ENCODE data around the gene NDUFB2.

DNA sequence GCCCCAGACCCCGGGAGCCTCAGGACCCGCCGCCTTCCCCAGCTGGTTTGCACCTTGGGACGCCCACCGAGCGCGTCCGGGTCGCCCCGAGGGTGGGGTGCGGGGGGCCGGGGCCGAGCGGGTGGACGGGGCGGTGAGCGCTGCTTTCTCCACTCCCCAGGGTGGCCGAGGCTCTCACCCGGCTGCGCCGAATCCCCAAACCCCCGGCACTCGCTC lies 846 bp downstream of the UBN2 start:
- RRBS: under 1% methylated on average over 16 of the region's 23 CpGs
CAGE:
- cytosol, long polyA plus RNA: no peak
- long polyA plus RNA: no peak
- nucleus, long polyA plus RNA: no peak

GRCh38 chr7:139403440-139403920 lies 43.8 kb downstream of the LUC7L2 start:
- RRBS: no CpG with 5 or more reads among the region's 3 CpGs
CAGE:
- cytosol, long polyA plus RNA: no peak
- long polyA plus RNA: no peak
- nucleus, long polyA plus RNA: no peak

- RRBS: no CpG with 5 or more reads among the region's 6 CpGs
CAGE:
- cytosol, long polyA plus RNA: no peak
- long polyA plus RNA: no peak
- nucleus, long polyA plus RNA: no peak
Measured at GRCh38 chr7:139406888-139407560, 47.3 kb downstream of the LUC7L2 start.

GRCh38 chr7:139566282-139566949 lies 42.9 kb downstream of the CLEC2L start:
- RRBS: 87% methylated on average over 3 of the region's 11 CpGs
CAGE:
- cytosol, long polyA plus RNA: start-site peak on the minus strand at chr7:139566666-139566725, 22 and 18 reads in 2 replicates
- long polyA plus RNA: start-site peak on the minus strand at chr7:139566664-139566743, 17 and 20 reads in 2 replicates
- nucleus, long polyA plus RNA: no peak

- RRBS: no CpG with 5 or more reads among the region's 10 CpGs
CAGE:
- cytosol, long polyA plus RNA: no peak
- long polyA plus RNA: no peak
- nucleus, long polyA plus RNA: no peak
Measured at GRCh38 chr7:139683246-139683705, 94.5 kb downstream of the HIPK2 start.

DNA sequence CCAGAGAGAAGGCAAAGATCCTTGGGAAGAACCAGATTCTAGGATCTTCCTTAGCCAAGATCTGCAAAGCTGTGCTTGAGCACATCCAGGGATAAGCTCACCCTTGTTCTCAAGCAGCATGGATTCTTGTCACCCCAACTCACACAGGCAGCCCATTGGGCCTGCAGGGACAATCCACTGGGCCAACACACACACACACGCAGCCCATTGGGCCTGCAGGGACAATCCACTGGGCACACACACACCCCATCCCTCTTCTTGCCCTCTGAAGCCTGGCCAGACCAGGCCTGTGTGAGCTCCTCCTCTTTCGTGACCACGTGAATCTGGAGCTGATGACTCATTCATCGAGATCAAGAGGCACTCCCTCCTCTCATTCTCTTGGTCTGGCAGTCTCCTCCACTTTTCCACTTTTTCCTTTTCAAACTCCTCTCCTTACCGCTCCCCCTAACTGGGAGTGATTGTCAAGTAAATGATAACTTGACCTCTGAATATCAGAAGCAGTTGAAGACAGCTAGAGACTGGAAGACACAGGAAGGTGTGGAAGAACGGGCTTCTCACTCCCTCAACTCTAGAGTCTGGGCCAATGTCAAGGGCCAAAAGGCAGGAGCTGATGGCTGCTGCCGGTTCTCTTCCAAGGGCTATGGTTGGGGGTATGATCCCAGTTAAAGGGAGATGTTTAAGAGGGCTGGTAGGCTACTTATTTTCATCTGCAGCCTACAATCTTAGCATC lies 89.7 kb downstream of the HIPK2 start:
- RRBS: no CpG with 5 or more reads among the region's 7 CpGs
CAGE:
- cytosol, long polyA plus RNA: no peak
- long polyA plus RNA: no peak
- nucleus, long polyA plus RNA: no peak

DNA sequence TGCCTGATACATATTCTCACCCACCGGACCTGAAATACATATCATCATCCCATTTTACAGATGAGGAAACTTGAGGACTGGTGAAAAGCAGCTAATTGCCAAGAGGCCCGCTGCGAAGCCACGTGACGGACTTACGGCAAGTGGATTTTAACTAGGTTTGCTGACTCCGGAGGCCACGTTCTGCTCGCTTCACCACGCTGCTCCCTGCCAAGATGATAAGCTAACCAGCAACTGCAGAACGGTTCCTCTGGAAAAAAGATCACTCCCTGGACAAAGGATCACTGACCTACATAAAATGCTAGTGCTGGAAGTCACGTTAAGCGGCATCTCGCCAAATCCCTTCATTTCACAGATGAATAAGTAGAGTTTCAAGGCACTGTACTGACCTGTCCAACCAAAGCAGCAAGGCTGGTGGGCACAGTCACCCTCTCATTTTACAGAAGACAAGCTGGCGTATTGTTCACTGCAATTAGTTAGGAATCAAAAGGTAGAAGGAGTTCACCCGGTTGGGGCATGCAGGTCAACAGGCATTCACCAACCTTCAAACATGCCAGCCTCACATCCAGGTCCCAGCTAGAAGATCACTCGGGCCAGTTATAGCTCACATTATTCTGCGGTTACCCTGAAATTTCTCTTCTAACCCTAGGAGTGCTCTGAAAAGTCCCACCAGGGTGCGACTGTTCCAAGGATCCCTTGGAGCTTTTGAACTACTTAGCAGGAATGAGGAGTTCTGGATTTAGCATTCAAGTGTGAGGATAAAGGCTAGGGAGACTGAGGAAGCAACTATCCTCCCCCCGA lies 33.0 kb downstream of the HIPK2 start:
- RRBS: 95% methylated on average over 1 of the region's 20 CpGs
CAGE:
- cytosol, long polyA plus RNA: no peak
- long polyA plus RNA: no peak
- nucleus, long polyA plus RNA: no peak

GRCh38 chr7:139778426-139778884 lies 657 bp upstream of the HIPK2 start:
- RRBS: 2% methylated on average over 17 of the region's 31 CpGs
CAGE:
- cytosol, long polyA plus RNA: no peak
- long polyA plus RNA: no peak
- nucleus, long polyA plus RNA: no peak

DNA sequence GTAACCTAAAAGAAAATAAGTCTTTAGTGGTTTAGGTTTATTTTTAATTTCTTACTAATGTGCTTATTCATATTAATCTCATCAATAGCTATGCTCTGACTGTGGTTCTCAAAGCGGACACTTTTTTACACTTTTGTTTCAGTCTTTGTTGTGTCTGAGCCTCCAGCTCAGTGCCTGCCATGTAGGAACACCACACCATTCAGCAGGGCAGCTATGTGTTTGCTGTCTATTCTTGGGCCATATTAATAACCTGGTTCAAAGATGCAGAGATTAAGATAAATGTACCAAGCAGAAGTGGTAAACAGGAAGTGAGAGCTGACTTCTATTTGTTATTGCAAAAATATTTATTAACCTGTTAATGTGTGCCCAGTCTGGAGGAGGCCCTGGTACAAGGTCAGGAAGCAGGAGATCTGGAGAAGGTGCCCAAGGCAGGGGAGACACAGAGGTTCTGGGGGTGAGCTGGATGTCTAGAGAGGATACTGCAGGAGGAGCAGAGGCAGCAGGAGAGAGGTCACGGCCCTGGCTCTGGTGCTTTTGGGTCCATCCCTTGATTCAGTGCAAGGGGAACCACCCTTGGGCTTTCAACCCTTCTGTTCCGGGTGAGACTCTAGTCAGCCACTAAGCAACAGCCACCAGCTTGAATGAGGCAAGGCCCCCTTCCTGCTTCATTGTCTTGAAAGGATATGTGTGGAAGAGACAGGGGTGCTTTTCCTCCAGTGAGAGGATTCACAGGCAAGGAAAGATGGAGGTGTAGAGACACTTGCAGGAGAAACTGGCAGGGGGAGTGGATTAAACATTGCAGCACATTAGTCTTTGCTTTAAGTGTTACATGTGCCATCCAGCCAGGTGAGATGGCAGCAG lies 1.9 kb downstream of the TBXAS1 start:
- RRBS: no CpG with 5 or more reads among the region's 3 CpGs
CAGE:
- cytosol, long polyA plus RNA: no peak
- long polyA plus RNA: no peak
- nucleus, long polyA plus RNA: no peak

DNA sequence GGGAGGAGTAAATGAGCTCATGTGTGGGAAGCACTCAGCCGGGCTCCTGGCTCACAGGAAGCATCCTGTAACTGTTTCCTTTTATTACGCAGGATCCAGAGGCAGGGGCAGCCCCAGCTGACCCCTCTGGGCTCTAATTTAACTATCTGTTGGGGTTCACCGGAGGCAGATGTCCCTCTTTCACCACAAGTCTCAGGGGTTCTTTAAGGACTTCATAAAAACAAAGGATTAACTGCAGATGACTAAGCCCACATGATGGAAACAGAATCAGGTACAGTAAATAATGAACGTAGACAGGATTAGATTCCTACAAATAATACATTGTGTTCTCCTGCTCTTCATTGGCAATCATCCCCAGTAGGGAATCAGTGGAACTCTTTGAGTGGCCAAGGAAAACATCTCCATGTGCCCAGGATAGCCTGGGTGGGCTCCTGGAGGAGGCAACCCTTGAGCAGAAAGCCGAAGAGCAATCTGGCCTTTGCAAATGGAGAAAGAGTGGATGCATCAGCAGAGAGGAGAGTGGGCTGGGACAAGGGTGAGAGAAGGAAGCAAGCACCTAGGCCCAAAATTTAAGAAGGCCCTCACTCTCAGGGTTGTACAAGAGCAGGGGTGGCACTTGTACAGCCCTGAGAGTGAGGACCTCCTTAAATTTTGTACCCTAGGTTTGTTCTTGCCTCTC lies 24.6 kb downstream of the TBXAS1 start:
- RRBS: no CpG with 5 or more reads among the region's 5 CpGs
CAGE:
- cytosol, long polyA plus RNA: no peak
- long polyA plus RNA: no peak
- nucleus, long polyA plus RNA: no peak

- RRBS: no CpG with 5 or more reads among the region's 5 CpGs
CAGE:
- cytosol, long polyA plus RNA: no peak
- long polyA plus RNA: no peak
- nucleus, long polyA plus RNA: no peak
Measured at GRCh38 chr7:139860027-139860808, 31.2 kb downstream of the TBXAS1 start.

- RRBS: no CpG with 5 or more reads among the region's 10 CpGs
CAGE:
- cytosol, long polyA plus RNA: no peak
- long polyA plus RNA: no peak
- nucleus, long polyA plus RNA: no peak
Measured at GRCh38 chr7:139875656-139876288, 46.7 kb downstream of the TBXAS1 start.

DNA sequence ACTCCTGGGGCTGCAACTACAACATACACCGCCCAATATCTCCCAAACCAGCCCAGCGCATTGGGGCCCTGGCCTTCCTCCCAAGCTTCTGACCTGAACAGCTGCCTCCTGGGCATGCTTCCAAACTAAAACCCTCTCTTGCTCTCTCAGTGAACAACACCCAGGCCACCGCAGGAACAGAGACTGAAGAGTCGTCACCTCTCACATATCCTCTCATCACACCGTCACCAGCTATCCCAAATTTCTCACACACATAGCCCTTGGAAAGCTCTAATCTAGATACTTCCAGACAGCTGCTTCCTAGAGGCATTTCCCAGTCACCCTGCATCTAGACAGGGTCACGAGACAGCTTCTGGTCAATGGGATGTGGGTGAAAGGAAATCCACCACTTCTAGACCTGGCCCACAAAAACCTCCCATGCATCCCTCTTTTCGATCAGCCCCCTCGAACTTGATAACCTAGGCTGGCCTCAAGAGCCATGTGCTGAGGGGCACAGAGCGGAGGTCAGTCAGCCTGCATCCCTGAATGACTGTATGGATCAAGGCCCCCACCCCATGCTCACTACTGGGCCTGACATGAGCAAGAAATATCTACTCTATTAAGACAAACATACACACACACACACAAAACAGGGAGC lies 1.8 kb downstream of the PARP12 start:
- RRBS: no CpG with 5 or more reads among the region's 9 CpGs
CAGE:
- cytosol, long polyA plus RNA: no peak
- long polyA plus RNA: no peak
- nucleus, long polyA plus RNA: no peak

DNA sequence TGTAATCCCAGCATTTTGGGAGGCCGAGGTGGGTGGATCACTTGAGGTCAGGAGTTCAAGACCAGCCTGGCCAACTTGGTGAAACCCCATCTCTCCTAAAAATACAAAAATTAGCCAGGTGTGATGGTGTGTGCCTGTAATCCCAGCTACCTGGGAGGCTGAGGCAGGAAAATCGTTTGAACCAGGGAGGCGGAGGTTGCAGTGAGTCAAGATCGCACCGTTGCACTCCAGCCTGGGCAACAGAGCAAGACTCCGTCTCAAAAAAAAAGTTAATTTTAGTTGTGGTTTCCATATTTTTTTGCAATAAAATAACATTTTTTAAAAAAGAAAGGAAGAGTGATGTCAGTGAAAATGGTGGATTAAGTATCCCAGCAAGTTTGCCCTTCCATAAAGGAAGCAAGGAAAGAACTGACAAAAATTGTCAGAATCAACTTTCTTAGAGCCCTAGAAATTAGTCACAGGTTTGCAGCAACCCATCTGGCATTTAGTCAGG lies 2.4 kb upstream of the PARP12 start:
- RRBS: no CpG with 5 or more reads among the region's 6 CpGs
CAGE:
- cytosol, long polyA plus RNA: no peak
- long polyA plus RNA: no peak
- nucleus, long polyA plus RNA: no peak

GRCh38 chr7:140170280-140170724 lies 6.5 kb downstream of the KDM7A start:
- RRBS: no CpG with 5 or more reads among the region's 3 CpGs
CAGE:
- cytosol, long polyA plus RNA: no peak
- long polyA plus RNA: no peak
- nucleus, long polyA plus RNA: no peak

GRCh38 chr7:140199988-140200629 lies 23.3 kb upstream of the KDM7A start:
- RRBS: no CpG with 5 or more reads among the region's 10 CpGs
CAGE:
- cytosol, long polyA plus RNA: no peak
- long polyA plus RNA: no peak
- nucleus, long polyA plus RNA: no peak

DNA sequence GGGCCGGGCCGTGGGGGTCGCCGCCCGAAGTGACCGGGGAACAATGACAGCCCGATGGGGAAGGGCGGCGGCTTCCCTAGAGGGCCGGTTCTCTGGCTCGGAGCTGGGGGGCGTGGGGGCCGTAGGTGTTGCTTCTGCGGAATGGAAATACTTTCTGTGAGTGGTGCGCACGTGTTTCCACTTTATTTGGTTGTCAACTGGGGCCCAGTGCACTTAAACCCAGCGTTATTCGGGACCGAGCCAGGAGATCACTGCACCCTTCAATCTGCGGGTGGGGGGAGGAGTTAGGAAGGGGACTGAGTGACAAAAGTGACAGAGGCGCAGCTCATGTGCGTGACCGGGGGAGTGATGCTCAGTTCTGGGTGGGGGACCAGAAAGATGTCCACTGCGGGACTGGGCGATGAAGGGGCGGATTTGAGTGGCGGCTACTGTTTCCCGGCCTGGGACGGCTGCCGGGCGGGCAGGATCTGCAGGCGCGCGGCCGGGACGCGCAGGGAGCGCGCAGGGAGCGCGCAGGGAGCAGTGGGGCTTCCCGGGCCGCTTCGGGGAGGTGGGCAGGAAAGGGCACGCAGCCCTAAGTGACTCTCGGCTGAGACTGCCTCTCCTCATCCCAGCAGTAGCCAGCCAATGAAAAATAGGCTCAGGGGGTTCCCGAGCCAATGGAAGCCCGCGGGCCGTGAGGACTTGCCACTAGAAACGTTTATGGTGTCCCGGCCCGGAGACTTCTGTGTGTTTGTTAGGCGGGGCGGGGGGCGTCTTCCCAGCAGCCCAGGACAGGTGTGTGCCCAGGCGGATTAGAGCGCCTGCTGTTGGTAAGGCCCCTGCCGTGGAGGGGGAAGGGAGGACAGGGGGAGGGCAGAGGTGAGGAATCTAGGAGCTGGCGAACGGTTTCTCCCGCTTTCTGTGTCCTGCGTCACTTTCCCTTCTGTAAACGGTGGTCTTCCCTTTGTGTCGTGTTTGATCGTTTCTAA lies 54.3 kb upstream of the KDM7A start:
- RRBS: 4% methylated on average over 13 of the region's 66 CpGs
CAGE:
- cytosol, long polyA plus RNA: no peak
- long polyA plus RNA: no peak
- nucleus, long polyA plus RNA: no peak

- RRBS: no CpG with 5 or more reads among the region's 7 CpGs
CAGE:
- cytosol, long polyA plus RNA: no peak
- long polyA plus RNA: no peak
- nucleus, long polyA plus RNA: no peak
Measured at GRCh38 chr7:140348968-140349619, 49.2 kb downstream of the SLC37A3 start.

DNA sequence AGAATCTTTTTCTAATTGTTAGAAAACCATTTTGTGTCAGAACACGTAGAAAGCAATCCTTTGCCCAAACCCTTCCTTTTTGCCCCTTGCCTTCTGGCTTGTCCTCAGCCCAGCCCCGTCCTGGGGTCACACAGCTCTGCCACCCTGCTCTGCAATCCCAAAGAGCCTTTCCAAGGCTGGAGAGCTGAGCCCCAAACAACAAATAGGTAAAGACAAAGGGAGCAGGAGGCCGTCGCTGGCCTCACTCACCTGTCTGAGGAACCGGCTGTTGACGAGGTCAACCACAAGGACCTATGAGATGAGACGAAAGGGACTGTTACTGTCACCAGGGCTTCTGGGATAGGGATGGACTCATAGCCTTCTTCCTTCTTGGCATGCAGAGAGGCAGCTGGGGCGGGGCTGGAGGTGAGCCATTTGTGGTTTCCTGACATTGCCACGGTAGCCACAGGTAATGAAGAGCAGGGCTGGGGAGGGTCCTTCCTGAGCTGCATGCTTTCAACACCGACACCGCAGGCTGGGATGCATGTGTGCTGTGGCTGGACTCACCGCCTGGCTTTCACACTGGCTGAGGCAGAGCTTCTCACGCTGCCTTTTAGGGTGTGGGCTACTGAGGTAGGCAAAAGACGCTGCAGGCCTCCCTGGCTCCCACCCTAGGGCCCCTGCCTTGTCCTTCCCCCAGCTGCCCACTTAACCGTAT lies 46.3 kb upstream of the MKRN1 start:
- RRBS: no CpG with 5 or more reads among the region's 15 CpGs
CAGE:
- cytosol, long polyA plus RNA: no peak
- long polyA plus RNA: no peak
- nucleus, long polyA plus RNA: no peak

DNA sequence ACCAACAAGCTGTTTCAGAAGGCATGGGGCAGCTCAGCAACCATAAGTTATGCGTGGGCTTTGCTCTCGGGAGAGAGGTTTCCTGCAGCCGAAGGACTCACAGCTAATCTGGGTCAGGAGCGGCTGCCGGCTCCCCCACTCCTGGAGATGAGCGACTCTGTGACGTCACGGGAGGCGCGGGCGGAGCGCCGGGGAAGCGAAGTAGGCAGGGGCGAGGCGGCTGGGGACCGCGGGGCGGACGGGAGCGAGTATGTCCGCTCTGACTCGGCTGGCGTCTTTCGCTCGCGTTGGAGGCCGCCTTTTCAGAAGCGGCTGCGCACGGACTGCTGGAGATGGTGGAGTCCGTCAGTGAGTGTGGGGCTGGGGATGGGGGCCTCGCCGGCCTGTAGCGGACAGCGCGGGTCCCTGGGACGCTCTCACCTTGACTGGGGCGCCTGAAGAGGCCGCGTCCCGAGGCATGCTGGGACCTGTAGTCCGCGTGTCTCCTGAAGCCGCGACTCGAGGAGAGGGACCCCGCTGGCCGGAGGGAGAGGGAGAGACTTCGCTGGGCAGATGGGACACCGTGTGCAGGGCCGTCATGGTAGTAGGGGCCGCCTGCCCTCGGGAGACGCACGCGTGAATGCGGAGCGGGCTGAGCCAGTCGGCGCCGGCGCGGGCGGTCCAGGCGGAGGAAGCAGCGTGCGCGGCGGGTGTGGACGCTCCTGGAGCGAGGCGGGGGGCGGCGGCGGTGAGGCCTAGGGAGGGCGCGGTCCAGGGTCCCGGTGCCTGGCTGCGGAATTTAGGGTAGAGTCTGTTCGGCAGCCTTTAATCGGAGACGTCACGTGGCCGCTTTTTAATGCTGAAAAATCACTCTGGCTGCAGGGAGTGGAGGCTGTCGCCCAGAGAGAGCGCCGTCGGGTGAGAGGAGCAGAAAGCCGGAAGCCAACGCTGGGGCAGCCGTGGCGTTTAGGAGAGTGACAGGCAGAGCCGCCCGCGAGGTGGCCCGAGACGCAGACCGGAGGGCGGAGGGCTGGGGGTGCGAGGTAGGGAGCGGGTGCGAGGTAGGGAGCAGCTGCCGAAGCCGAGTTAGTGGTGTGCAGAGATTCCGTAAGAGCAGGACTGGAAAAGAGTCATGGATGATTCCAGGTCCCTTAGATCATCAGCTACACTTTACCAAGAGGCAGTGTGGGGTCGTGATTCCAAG lies at the start of gene NDUFB2:
Gene NDUFB2 (plus strand): TSS at position 214 of the 1,183 bp plus-strand sequence.
- RRBS: 2% methylated on average over 12 of the region's 107 CpGs
CAGE:
- cytosol, long polyA plus RNA: start-site peak on the plus strand centred at position 211 of the sequence, 54 bp wide, 652 and 1,575 reads in 2 replicates; start-site peak on the plus strand centred at position 713 of the sequence, 151 bp wide, 75 and 144 reads in 2 replicates
- long polyA plus RNA: start-site peak on the plus strand centred at position 214 of the sequence, 48 bp wide, 806 and 2,510 reads in 2 replicates
- nucleus, long polyA plus RNA: start-site peak on the plus strand centred at position 206 of the sequence, 54 bp wide, 577 and 1,302 reads in 2 replicates

Data from IMR-90 (cell line).